Occipital lobe (tissue), 2 donors: ENCODE data around the gene FOXO3.

- RAMPAGE, long total RNA = no peak
Observed at GRCh38 chr6:108560477-108561353, at the start of gene FOXO3. Gene FOXO3 (plus strand): TSS chr6:108560917.

DNA sequence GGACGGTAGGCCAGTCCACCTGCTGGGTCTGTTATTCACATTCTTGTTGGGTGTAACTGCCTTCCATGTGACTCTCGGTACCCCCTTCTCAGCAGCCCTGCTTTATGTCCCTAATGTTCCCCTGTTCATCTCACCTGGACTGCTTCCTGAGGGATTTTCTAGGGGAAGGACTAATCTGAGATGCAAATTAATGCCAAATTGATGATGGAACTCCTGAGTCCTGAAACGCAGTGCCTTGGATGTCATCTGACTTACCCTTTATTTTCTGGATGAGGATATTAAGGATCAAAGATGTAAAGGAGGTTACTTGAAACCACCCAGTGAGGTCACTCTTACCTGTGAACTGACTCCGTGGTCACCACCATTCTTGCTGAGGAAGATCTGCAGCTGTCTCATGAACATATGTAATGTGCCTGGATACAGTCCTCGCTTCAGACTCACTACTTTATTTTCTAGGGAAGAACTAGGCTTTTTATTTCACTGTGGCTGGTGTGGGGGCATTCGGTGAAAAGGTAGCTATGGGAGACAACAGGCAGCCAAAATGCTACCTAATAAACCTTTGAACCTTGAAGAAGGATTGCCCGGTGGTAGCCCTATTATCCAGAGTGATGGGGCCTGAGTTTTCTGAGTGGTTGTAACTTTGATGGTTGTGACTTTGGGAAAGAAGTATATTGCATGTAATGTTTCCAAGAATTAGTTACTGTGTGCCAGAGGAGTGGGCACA lies 22.2 kb downstream of the FOXO3 start:
- RAMPAGE, long total RNA = no peak

- RAMPAGE, long total RNA = no peak
Observed at GRCh38 chr6:108597943-108598773, 37.4 kb downstream of the FOXO3 start.

DNA sequence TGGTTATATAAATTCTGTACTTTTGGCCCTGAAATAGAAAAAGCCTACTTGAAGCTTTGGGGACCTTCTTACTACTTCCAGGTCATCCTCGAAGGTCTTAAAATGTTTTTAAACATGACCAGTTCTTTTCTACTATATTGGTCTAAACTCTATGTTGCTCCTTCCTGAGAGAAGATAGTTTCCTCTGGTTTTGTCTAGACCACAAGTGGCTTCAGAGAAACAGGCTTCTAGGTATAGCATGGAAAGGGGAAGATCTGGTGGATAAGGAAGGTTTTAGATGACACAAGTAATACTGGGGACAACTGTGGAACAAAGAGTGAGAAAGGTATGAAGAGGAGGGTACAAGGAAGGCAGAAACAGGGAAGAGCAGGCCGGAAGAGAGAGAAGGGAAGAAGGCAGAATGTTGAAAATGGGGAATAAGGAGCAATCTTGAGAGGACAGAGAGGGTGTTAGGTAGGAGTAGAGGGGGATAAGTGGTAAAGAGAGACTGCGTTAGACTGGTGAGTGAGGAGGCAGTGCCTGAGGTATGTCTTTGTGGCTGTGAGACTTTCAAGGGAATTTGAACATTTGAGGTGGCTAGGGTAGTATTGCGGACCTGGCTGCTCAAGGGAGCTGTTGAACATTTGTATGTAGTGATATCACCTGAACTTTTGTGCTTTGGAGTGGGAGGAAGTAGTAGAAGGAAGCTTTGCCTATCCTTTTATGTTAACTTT lies 69.3 kb downstream of the FOXO3 start:
- RAMPAGE, long total RNA = no peak

GRCh38 chr6:108661355-108661955 lies 100.7 kb downstream of the FOXO3 start:
- RAMPAGE, long total RNA = no peak

GRCh38 chr6:108850507-108851036 lies 2.4 kb downstream of the ARMC2 start:
- RAMPAGE, long total RNA = no peak

GRCh38 chr6:108888659-108889251 lies 40.5 kb downstream of the ARMC2 start:
- RAMPAGE, long total RNA = no peak

- RAMPAGE, long total RNA = no peak
Observed at GRCh38 chr6:108920762-108921056, 72.5 kb downstream of the ARMC2 start.

- RAMPAGE, long total RNA = no peak
Observed at GRCh38 chr6:108946667-108947389, 98.6 kb downstream of the ARMC2 start.

- RAMPAGE, long total RNA = no peak
Observed at GRCh38 chr6:109002477-109002902, 92.2 kb downstream of the SESN1 start.

DNA sequence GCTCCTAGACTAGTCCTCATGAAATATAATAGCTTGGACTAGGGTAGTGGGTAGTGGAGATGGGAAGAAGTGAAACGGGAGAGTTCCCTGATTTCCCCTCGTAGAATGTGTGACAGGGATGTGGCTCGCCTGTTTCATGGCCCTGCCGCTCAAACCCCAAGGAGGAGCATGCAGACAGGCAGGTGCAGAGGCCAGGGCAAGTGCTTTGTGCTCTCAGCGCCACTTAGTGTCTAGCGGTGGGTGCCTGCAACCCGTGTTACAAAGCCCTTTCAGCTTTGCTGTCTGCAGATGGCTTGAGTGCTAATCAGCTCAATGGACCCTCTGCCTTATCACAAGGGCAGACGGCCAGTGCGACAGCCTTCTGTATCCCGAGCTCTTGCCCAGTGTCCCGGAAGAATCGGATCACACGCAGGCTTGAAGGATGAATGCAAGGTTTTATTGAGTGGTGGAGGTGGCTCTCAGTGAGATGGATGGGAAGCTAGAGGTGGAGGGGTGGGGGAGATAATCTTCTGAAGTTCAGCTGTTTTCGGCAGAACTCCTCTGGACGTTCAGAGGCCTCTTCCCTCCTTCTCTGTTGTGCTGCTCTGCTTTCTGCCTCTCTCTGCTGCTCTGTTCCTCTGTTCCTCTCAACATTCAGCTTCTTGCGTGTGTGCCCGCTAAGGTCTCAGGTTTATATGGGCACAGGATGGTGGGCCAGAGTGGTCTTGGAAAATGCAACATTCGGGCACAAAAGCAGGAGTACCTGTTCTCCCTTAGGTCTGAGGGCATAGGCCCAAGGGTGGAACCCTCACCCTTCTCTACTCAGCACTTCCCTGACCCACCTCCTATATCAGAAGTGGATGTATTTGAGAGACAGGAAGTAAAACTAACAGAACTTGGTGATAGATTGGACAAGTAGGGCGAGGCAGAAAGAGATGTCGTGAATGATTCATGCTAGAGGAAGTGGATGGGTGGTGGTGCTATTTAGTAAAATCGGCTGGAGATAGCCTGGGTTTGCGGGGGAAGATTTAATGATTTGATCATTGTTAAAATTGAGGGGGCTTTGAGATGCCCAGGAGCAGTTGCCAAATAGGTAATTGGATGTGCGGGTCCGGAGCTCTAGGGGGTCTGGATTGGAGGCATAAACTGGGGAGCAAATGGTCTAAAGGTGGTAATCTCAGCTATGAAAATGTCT lies 141.4 kb downstream of the CEP57L1 start:
- RAMPAGE, long total RNA = no peak

DNA sequence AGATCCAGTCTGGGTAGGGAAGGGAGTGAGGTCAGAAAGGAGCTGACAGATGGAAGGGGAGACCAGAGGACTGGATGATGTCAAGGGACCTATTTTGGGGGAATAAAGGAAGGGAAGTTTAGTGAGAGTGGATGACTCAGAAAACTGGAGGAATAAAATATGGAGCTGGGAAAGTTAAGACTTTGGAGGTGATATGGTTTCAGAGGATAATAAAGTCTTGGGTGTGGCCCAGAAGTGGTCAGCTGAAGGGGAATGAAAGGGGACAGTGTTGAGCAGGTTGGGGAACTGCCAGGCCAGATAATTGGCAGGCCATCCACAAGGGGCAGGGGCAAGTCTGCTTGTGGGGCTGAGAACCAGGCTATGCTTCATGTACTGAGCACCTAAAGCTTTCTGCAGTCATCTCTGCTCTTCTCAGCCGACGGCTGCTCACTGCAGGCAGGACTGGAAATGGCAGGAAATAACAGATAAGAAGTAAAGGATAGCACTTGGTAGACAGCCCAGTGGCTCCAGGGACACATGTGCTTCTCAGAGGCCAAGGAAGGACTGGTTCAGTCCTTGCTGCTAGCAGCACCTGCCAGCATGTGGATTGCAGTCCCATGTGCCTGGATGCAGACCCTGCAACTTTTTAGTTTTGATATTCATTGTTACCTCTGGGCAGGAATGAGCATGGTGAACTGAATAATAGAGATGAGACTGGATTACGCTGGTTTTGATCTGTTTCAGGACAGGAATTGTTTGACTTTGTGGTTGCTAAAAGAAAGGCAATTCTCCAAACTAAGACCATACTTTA lies 89.9 kb downstream of the CD164 start:
- RAMPAGE, long total RNA = no peak

GRCh38 chr6:109316489-109317117 lies 65.7 kb downstream of the CD164 start:
- RAMPAGE, long total RNA = no peak

DNA sequence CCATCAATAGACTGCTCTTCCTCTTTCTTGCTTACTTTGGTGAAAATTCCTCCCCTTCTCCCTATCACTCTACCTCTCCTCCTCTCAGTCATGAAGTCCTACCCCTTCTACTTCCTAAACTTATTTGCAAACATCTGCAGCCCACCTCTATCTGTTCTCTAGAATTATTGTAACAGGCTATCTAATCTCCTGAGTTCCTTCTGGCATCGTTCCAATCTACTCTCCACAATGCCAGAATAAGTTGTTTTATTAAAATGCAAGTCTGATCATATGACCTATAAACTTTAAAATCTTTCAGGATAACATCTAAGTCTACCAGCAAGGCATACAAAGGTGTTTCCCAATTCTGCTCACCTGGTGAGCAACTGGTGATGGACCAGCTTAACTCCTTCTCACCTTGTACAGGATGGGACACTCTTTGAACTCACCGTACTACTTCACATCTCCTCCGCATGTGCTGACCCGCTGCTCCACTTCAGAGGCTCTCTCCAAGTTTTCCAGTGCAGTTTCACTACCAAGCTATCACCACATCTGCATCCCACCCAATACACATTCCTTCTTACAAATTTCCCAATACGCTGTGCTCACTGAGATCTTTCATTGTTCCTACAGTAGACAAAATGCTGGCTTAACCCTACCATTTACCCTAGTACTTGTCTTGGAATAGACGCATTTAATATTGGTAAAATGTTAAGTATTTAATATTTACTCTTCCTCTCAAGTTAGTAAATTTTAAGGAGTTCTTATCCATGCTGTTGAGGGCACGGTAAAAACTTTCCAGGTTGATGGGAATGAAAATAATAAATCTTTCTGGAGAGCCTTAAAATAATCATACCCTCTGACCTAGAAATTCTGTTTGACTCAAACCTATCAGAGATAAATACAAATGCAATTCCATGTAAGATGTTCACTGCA lies 7.7 kb downstream of the CD164 start:
- RAMPAGE, long total RNA = no peak

DNA sequence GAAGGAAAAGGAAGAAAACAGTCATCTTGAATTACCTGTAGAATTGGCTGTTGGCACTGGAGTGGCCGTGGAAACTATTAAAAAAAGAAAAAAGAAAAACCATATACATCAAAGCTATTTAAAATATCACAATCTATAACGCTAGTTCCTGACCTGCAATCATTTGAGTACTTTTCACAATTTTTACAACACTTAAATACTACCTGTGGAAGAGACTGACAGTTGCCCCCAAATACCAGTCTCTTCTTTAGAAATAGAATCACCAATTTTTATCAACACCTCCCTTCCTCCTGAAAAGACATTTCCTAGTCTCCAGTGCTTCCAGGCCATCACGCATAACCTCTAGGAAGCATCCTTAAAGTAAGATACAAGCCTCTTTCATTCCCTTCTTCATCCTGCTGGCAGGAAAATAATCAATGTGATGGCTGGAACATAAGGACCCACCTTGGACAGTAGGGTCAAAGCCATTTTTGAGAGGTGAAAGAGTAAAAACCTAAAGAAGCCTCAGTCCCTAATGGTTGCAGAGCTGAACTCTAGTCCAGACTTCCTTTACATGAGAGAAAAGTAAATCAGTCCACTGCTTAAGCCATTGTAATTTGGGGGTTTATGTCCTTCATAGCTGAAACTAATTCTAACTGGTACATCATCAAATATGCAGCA lies 6.1 kb downstream of the CD164 start:
- RAMPAGE, long total RNA = no peak

DNA sequence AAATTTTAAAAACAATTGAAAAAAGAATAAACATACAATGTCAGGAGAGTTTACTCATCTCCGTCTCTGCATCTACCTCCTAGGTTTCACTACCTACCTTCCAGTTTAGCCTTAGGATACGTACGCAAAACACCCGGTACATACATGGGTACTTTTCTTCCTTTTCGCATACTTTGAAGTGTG lies 969 bp downstream of the CD164 start:
- RAMPAGE, long total RNA = no peak

- RAMPAGE, long total RNA = no peak
Observed at GRCh38 chr6:109381590-109382010, 667 bp downstream of the CD164 start.

GRCh38 chr6:109456148-109456561 lies 583 bp upstream of the MICAL1 start:
- RAMPAGE, long total RNA = no peak

- RAMPAGE, long total RNA = no peak
Observed at GRCh38 chr6:109892999-109893344, 85.1 kb upstream of the GPR6 start.

- RAMPAGE, long total RNA = no peak
Observed at GRCh38 chr6:110287751-110288076, 70.4 kb downstream of the METTL24 start.